Breast (tissue), 4 donors: ENCODE data around the gene NUTM2B.

GRCh38 chr10:79264649-79265392, 82.4 kb upstream of the PPIF start:
- PRO-cap, 3 experiments: peak in 2 of 3 experiments; most common plus-strand start chr10:79265231 (in 2)
- RRBS: 17% methylated on average over 4 of the region's 12 CpGs

DNA sequence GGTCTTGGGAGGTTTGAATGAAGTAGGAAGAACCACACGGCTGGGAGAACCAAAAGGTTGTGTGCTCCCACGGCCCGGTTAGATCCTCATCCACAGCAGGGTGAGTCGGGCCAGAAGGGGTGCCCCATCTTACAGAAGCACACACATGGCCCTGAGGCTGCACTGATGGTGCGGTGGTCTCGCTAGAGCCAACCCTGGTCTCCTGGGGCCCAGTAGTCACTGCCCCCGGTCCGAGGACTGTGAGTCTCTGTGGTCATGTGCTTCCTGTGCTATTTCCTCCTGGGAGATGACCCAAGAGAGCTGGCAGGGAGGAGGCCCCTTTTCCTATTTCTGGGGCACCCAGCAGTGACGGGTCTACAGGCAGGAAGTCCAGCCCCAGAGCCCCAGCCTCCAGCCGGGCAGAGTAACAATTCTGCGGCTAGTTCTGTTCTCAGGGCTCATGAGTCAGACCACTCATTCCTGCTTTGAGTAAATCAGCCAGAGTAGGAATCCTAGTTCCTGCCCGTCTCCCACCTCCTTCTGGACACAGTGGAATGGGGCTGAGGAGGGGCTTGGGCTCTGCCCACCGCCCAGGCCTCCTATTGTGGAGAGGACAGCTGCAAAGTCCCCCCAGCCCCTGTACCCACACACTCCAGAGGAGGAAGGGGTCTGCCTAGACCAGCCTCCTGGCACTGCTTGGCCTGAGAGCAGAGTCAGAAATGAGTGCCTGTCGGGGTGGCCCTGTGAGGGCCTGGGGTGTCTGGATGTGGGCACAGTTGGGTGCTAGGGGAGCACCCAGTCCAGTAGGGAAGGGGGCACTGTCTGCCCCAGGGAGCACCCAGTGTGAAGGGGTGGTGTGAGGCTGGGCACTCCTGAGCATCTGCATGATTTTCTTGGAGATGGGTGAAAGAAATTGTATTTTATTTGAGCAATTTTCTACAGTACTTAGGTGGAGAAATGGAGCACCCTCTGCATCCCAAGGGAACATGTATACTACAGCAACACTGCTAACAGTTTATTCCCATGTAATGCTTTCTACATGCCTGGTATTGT, 80.5 kb upstream of the PPIF start:
- PRO-cap, 3 experiments: no peak in any of the 3 experiments
- RRBS: no CpG with 5 or more reads among the region's 14 CpGs

DNA sequence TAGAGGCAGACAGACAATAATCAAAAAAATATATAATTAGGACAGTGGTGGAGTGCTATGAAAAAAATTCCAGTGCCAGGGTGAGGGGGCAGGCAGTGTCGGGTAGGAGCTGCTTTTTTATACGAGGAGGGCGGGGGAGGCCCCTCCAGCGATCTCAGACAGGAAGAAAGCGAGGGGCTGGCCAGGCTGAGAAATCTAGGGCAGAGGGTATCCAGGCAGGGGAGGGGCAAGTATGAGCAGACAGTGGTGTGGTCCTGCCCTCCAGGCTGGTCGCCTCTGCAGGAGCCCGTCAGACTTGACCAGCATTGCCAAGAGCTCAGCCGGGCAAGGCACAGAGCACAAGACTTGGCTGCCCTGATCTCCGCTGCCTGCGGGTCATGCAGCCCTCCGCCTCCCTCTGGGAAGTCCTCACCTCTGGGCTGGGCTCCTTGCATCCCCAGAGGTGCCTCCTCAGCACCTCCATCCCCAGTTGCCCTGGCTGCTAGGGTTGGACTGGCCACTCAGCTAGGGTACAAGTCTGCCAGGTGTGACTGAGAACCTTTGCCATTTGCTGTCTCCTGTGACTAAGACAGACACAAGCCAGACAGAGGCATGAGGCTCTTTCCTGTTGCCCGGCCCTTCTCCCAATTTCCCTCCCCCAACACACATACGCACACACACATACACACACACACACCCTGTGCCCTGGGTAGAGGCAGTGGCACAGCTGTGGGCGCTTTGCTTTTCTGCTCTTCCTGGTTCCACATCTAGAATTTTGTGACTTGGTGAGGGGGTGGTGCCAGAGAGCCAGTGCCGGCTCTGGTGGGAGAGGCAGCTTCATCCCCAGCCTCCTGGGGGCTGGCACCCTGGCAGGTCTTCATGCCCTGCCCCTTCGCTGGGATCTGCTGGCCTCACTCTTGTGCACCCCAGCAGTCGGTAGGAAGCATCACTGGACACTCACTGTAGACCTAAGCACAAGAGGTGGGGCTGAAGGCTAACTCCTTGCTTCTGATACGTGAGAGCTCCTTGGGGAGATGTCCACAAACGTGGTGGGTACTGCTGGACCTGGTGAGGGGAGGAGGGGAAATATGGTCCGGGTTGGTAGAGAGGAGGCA, 59.0 kb upstream of the PPIF start:
- PRO-cap, 3 experiments: no peak in any of the 3 experiments
- RRBS: no CpG with 5 or more reads among the region's 20 CpGs

DNA sequence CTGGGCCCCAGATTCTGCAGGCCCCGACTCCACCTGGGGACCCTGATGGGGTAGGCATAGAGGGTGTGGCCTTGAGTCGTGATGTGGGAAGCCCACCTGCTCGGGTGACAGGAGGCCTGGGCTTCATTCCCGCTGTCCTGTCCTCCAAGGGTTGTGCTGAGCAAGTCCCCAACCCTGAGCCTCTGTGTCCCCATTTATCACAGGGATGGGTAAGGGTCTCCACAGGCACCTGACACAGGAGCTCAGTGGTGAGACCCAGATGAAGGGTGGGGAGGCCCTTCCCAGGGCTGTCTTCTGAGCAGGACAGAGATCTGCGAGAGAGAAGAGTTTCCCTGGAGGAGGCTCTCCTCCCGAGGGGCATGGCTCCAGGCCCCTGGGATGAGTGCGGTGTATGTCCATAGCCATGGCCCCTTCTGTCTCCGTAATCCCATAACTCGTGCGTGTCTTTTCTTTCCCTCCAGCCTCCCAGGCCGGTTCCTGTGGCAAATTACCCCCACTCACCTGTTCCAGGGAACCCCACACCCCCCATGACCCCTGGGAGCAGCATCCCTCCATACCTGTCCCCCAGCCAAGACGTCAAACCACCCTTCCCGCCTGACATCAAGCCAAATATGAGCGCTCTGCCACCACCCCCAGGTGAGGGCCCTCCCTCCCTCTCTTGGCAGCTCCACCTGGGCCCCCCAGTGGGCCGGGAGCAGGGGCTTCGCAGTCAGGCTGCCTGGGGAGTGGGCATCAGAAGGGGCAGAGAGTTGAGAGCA, 49.1 kb upstream of the PPIF start:
- PRO-cap, 3 experiments: no peak in any of the 3 experiments
- RRBS: no CpG with 5 or more reads among the region's 16 CpGs

DNA sequence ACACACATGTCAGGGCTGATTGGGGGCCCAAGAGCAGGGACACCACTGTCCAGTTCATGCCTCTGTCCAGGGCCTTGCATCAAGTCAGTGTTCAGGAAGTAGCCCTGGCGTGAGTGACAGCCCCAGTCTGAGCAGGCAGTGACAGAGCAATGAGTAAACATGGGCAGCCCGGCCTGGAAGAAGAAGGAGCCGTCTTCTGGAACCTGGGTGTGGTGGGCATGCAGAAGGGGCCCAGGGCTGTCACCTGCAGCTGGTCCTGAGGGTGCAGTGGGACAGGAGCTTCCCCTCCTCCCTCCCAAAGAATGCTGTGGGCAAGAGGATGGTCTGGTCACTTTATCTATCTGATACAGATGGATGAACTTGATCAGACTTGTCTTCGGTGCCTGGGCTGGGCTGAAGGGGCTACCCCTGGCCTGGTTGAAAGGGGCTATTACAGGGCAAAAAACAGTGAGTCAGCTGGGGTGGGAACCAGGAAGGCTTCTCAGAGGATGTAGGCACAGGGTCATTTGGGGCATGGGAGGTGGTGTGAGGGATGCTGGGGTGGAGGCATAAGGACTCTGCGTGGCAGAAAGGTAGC, 42.7 kb upstream of the PPIF start:
- PRO-cap, 3 experiments: no peak in any of the 3 experiments
- RRBS: no CpG with 5 or more reads among the region's 5 CpGs

GRCh38 chr10:79320813-79321561, 26.3 kb upstream of the PPIF start:
- PRO-cap, 3 experiments: no peak in any of the 3 experiments
- RRBS: no CpG with 5 or more reads among the region's 7 CpGs

- PRO-cap, 3 experiments: peak in 1 of 3 experiments; most common minus-strand start chr10:79380352 (in 1)
- RRBS: 33% methylated on average over 6 of the region's 13 CpGs
These were observed 33.0 kb downstream of the PPIF start for GRCh38 chr10:79380114-79380805.

DNA sequence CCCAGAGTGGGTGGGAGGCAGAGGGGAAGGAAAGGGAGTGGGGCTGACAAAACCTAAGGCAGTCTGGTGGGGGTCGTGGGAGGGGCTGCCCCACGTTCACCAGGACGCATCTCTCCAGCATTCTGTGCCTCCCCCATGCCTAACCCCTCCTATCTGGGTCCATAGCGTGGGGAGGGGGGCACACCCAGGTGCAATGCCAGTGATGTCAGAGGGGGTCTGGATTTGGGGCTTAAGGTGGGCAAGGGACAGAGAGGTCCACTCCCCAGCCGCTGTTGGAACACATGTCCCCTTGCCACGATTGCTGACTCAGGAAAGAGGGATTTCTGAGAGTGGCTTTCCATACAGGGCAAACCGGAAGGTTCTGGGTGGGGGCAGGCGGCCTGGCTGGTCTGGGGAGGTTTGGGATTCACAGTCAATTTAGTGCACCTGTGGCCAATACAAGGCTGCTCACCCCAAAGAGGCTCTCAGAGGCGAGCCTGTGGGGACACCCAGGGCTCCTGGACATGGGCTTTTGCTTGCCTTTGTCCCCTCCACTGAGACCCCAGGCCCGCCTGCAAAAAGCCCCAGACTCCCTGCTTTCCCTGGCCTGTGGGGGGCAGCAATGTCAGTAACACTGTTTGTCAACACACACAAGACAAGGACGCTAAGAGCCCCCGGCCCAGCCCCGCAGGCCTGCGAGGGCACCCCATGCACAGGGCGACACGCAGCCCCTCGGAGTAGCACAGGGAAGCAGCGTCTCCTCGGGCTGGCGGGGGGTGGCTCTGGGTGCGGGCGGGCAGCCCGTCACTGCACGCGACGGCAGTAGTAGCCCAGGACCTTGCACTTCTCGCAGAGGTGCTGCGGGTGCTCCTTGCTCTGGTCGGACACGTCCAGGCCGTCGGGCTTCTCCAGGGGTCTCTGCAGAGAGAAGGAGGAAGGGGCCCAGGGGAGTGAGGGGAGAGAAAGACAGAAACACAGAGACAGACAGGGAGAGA, 38.6 kb downstream of the PPIF start:
- PRO-cap, 3 experiments: no peak in any of the 3 experiments
- RRBS: no CpG with 5 or more reads among the region's 32 CpGs

DNA sequence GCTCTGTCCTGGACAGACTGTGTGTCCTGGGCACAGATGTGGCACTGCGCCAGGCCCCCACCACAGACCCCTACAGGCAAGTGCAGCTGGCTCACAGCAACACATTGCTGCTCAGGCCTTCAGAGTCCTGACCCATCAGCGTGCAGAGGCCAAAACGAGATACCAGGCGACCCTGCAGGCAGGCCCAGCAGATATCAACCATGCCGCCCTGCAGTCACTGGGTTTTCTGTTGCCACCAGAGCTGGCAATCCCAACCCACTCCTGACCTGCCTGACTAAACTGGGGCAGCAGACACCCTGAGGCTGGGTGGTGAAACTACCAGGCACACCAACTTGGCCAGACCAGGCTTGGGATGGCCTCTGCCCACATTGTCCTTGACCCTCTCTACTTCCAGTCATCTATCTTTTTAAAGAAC, 20.3 kb downstream of the ZCCHC24 start:
- PRO-cap, 3 experiments: no peak in any of the 3 experiments
- RRBS: no CpG with 5 or more reads among the region's 5 CpGs

- PRO-cap, 3 experiments: no peak in any of the 3 experiments
- RRBS: no CpG with 5 or more reads among the region's 11 CpGs
These were observed 10.8 kb downstream of the ZCCHC24 start for GRCh38 chr10:79434460-79435223.

- PRO-cap, 3 experiments: no peak in any of the 3 experiments
- RRBS: no CpG with 5 or more reads among the region's 2 CpGs
These were observed at the start of gene NUTM2B for GRCh38 chr10:79702937-79703280. NUTM2B (plus strand) TSS chr10:79703227.

DNA sequence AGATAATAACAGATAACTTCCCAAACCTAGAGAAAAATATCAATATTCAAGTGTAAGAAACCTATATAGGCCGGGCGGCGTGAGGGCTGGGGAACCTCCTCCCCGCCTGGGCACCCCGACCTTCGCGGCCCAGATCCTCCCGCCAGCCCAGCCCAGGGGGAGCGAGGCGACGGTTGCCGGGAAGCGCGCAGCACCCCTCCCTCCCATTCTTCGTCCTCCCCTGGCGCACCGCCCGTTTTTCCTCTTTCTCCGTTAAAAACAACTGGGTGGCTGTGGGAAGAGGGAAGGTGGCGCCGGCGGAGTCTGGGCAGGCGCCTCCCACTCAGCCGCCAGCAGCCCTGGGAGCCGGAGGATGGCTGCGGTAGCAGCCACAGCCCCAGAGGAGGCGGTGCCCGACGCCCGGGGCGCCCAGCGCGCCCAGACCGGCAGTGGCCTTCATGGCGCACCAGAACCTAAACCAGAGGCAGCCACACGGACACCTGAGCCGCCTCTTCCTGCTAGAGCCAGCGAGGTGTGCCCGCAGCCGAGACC, 32.6 kb upstream of the SFTPD start:
- PRO-cap, 3 experiments: peak in 3 of 3 experiments; most common plus-strand start position 379 of the sequence (in 2); most common minus-strand start position 340 of the sequence (in 1)
- RRBS: 4% methylated on average over 14 of the region's 40 CpGs

DNA sequence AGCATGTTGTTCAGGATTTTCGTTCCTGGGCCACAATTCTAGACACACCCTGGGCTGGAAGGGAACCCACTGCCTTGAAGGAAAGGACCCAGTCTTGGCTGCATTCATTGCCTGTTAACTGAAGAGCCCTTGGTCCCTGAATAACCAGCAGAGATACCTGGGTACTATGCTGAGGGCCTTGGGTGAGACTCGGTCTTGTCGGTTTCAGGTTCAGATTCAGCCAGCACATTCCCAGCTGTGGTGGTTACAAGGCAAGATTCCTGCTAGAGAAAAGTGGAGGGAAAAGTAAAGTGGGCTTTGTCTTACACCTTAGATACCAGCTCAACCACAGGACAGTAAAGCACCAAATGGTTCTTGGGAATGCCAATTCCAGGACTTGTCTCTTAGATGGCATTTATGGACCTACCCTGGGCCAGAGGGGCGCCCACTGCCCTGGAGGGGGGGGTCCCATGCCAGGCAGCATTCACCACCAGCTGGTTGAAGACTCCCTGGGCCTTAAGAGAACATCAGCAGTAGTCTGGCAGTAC, 15.3 kb downstream of the PLAC9 start:
- PRO-cap, 3 experiments: no peak in any of the 3 experiments
- RRBS: no CpG with 5 or more reads among the region's 4 CpGs

GRCh38 chr10:80176998-80177787, 28.1 kb downstream of the ANXA11 start:
- PRO-cap, 3 experiments: no peak in any of the 3 experiments
- RRBS: no CpG with 5 or more reads among the region's 12 CpGs

- PRO-cap, 3 experiments: no peak in any of the 3 experiments
- RRBS: no CpG with 5 or more reads among the region's 17 CpGs
These were observed 18.8 kb downstream of the ANXA11 start for GRCh38 chr10:80186231-80187192.

DNA sequence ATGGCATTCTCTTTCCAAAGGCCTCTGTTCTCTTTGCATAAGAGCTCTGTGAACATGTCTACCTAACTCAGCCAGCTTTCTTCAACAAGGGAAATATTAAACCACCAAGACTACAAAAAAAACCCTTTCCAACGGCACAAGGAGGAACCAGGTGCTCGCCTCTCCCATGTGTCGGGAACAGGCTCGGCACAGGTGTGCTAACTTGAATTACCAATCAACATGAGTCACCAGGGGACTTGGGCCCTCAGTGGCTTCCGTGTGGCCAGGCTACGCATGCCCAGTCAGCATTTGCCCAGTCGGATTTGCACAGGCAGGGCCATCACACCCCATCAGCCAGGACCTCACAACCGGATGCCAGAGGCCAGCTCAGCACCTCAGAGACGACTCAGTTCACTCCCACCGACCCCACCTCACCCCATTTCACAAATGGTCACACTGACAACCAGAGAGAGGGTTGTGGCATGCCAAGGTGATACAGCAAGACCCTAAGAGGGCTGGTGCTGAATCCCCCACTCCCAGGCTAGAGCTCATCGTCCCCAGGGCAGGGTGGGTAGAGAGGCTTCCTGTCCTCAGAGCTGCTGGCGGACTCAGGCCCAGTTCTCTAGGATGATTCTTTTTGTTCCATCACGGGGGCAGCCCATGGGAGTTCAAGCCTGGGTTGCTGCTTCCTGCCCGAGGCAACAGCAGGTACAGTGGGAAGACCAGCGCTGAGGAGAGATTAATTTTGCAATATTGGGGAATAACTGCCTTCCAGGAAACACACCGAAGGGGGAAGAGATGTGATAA, 13.7 kb downstream of the ANXA11 start:
- PRO-cap, 3 experiments: no peak in any of the 3 experiments
- RRBS: no CpG with 5 or more reads among the region's 16 CpGs

GRCh38 chr10:80265601-80266513, 23.6 kb downstream of the MAT1A start:
- PRO-cap, 3 experiments: no peak in any of the 3 experiments
- RRBS: 20% methylated on average over 4 of the region's 15 CpGs

DNA sequence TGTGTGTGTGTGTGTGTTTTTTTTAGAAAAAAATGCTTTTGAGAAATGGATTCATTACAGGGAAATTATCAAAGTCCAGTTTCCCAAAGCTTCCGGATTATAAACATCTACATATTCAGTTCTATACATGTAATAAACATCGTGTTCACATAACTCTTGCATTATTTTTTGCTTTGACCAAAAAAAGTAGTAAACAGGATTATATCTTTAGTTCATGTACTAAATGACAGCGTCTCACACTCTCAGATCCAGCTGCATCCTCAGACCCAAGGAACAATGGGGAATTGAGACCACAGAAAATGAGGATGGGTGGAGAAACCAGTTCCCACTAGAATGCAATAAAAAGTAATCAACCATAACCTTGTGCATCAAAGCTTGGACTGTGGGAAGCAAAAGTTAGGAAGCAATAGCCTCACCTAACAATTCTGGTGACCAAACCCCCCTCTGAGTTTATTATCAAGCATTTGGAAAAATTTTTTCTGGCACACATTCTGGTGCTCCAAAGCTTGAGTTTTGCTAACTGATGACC, 904 bp upstream of the MAT1A start:
- PRO-cap, 3 experiments: no peak in any of the 3 experiments
- RRBS: no CpG with 5 or more reads among the region's 3 CpGs

GRCh38 chr10:80411169-80412254, 3.2 kb downstream of the PRXL2A start:
- PRO-cap, 3 experiments: no peak in any of the 3 experiments
- RRBS: no CpG with 5 or more reads among the region's 6 CpGs

DNA sequence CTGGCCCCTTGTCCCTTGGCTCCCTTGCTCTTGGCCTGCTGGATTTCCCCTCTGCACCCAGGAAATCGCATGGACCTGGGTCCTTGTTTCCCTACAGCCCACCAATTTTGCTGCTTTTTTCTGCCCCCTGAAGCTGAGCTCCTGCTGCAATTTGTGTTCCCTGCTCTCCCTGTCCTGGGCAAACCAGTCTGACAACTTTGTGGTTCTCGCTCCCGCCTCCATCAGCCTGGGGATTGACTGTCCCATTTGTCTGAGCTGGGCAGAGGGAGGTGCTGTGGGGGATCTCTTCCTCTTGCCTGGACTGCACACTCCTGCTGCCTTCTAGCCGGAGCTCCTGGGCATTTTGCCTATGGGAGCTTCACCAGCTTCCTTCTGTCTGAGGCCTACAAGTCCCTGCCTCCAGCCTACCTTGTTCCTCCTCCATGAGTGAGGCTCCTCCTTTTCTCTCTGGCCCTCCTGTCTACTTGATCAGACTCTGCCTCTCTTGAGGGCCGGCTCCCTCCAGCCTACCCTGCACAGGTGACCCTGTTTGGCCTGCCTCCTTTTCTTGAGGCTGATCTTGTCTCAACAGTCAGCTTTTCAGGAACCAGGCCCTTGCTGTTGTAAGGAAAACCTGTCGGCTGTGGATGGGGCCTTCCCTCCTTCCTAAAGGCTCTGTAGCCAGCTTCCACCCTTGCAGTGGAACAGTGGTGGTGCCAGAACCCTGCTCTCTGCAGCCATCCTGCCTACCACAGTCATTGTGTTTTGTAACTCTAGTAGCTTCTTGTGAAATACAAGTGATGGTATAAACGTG, 6.8 kb downstream of the TSPAN14 start:
- PRO-cap, 3 experiments: peak in 2 of 3 experiments; most common plus-strand start position 246 of the sequence (in 1); most common minus-strand start position 153 of the sequence (in 1)
- RRBS: no CpG with 5 or more reads among the region's 7 CpGs